Placental pericyte (primary cell): ENCODE measurements around the genes RNF7 and ATP1B3.

DNA sequence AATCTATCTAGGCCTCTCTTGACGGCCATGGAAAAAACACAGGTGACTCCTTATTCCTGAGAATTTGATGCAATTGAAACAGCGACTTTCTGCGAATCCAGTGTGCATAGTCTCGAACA lies 33.4 kb downstream of the ZBTB38 start:
- CAGE, long polyA plus RNA, result no peak

DNA sequence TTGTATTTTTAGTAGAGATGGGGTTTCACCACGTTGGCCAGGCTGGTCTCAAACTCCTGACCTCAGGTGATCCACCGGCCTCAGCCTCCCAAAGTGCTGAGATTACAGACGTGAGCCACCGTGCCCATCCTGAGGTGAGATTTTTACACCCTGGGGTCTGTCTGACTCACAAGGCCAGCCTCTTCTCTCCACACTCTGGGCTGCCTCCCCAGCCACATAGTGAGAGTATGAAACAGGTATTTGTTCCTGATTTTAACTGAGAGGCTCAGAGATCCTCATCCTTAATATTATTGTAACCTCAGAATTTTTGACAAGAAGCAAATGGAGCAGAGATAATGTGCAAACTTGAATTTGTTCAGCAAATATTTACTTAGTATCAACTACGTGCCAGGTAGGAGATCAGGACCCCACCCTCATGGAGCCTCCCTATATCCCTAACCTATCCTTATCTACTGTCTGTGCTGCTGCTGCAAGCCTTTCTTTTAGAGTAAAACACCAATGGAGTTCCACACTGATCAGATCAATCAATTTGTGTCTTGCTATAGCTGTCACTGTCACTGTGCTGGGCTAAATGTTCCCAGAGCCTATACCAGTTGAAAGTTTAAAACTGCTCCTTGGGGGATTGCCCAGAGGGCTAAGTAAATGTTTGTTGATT lies 41.0 kb downstream of the ZBTB38 start:
- CAGE, long polyA plus RNA, result no peak

DNA sequence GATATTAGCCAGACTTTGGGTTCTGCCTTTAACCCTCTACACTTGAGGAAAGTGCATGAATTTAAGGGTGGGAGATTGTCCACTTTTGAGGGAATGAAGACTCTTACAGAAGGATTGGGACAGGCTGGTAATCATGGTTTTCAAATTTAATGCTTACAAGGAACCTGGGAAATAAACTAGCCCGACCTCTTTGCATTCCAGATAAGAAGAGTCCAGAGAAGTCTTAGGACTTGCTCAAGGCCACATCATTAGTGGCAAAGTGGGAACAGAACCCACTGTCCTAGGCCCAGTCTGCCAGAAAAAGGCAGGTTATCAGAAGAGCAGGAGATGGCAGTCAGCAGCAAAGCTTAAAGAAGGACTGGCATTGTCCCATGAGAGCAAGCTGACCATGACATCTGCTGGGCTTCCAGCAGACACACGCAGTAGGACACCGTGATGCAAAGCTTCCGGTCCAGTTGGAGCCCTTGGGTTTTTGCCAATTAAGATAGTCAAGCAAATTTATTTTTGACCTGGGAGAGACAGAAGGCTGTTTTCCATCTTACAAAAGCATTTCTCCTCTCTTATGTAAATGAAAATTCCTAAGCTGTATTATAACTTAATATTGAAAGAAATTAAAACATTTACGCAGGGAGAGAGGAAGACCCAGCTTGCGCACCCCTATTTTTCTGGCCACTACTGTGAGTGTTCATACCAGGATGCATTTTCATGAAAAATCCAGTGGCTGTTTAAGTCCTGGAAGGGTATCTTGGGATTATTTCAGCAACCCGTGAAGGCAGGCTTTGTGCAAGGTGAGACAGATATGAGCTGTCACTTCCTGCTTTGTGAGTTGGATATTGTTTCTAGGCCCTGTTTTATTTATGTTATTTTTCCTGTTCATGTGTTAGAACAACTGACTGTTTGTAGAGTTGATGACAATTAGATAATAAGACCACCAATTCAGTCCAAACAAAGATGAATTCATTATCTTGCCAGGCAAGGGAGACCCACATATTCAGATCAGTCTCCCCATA lies 42.2 kb downstream of the ZBTB38 start:
- CAGE, long polyA plus RNA, result no peak

DNA sequence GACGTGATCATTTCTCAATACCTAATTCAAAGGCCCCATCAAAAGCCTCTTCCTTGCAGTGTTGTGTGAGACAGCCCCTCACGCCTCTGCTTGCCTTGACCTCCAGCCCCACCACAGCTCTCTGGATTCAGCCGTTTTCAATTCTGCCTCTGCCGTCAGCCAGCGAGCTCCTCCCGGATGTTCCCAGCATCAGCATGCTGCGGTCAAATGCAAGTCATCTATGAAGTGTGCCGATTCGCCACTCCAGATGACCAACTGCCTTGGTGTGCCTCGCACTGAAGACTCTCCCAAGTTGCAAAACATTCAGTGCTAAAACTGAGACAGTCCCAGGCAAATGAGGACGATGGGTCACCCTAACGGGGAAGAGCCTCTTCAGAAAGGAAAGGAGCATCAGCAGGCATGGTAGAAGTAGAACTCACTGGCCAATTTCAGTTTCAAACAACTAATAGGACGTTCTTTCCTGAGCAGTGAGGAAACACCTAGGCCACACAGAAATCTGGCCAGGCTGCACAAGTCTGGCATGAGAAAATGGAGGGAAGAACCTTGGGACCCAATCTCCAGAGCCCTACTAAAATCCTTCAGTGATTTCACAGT lies 30.5 kb upstream of the RASA2 start:
- CAGE, long polyA plus RNA, result no peak

DNA sequence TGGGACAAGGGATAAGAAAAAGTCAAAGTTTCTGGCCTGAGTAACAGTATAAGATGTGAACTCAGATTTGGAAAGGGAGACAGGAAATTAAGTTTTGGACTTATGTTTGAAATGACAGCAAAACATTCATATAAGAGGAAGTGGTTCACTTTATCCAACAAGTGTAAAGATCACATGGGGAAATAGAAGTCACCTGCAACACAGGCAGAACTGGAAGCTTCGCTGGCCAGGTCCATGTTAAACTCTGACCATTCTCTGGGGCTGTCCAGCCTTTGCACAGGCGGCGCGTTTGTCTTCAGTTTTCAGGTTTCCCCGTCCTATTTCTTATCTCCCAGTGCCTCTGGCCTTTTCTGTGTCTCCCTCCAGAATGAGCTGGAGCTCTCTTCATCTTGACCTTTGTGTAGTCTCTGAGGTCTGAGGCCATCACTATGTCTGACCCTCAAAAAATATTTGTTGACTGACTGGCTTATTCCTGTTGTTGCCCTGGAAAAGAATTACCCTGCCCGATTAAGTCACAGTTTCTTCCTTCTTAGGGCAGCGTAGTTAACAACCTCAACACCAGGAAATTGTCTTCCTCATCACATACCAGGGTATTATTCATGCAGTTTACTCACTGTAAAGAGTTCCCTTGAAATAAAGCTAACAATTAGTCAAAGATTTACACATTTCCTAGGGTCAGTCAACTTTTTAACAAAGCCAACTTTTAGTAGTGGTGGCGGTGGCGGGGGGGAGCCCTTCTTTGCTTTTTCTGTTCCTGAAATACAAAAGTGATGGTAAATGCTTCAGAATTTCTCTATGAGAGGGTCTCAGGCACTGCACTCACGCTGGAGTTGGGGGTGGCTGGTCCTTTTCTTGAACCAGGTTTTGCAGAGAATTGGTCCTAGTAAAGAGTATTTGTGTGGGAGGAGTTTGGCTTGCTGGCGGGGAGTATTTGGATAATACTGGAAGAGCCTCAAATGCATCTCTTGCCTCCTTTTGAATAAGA lies 908 bp upstream of the RASA2 start:
- CAGE, long polyA plus RNA, result no peak

GRCh38 chr3:141558003-141559230 lies 71.6 kb downstream of the RASA2 start:
- CAGE, long polyA plus RNA, result no peak

- CAGE, long polyA plus RNA, result no peak
These were observed at the start of gene RNF7 for GRCh38 chr3:141738152-141739193. TSS of gene RNF7 (plus strand) at chr3:141738298.

- CAGE, long polyA plus RNA, result no peak
These were observed 35.6 kb upstream of the ATP1B3 start for GRCh38 chr3:141840669-141841369.

GRCh38 chr3:141875890-141876947 lies at the start of gene ATP1B3:
TSS of gene ATP1B3 (plus strand) at chr3:141876643.
- CAGE, long polyA plus RNA, result no peak

DNA sequence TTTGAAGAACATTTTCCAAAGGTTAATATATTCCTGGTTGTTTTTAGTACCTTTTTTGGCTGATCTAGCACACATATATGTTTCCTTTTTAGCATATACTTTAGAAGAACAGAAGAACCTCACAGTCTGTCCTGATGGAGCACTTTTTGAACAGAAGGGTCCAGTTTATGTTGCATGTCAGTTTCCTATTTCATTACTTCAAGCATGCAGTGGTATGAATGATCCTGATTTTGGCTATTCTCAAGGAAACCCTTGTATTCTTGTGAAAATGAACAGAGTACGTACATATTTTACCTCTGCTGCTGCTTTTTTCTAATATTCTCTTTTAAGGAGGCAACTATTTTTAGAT lies 37.1 kb downstream of the ATP1B3 start:
- CAGE, long polyA plus RNA, result no peak

DNA sequence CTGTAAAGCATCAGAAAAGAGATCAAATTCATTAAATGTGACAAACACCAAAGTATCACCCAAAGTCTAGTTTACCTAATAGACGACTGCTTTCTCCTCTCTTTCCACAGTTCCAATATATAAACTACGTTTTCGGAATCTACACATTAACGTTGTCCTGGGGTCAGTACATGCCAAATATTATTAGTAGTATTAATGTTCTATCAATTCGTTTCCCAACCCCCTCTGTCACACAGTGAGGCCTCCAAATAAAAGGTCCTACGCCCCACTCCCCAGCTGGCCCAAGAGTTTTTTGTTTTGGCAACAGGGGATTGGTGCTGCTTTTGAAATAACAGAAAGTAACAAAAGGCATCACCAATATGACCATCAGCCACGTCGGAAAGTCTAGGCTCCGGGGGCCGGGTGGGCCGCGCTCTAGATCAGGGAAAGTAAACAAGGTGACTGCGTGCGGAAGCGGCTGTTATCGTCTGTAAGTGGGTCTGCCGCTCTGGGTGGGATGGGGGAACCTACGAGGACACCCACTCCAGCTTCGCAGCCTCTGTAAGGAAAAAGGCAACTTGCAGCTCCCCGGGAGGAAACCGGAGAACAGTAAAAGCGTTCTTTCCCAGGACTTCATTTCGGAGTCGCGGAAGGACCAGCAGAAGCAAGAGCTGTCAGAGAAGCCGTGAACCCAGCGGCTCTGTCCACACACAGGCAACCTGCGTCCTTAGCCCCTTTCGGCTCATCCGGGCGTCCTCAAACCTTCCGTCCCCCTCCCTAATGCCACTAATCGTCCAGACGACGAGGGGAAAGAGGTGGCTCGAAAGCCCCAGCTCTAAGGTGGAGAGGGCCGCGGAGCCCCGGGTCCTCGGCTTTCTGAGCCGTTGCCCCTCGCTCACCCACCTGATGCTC lies 604 bp downstream of the XRN1 start:
- CAGE, long polyA plus RNA, result no peak

DNA sequence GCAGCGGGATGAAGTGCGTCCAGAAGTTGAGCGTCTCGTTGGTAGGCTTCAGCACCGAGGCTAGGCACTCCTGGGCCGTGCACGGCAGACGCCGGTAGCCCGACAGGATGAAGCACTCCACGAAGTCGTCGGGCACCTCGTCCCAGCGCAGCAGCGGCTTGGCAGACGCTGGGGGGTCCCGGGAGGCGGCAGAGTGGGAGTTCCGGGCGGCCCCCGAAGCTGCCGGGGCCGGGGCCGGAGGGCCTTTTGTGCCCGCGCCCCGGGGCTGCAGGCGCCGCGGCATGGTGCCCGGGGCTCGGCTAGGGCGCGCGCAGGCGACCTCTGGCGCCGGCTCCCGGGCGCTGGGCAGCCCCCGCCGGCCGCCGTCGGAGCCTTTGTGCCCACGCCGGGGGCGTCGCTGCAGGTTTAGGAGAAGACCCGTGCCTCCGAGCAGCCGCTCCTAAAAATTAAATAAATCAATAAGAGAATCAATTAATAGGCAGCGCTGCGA lies 375 bp downstream of the PAQR9 start:
- CAGE, long polyA plus RNA, result no peak

- CAGE, long polyA plus RNA, result no peak
These were observed 627 bp upstream of the CHST2 start for GRCh38 chr3:143118778-143119510.

- CAGE, long polyA plus RNA, result no peak
These were observed 31.3 kb downstream of the CHST2 start for GRCh38 chr3:143150961-143151202.

DNA sequence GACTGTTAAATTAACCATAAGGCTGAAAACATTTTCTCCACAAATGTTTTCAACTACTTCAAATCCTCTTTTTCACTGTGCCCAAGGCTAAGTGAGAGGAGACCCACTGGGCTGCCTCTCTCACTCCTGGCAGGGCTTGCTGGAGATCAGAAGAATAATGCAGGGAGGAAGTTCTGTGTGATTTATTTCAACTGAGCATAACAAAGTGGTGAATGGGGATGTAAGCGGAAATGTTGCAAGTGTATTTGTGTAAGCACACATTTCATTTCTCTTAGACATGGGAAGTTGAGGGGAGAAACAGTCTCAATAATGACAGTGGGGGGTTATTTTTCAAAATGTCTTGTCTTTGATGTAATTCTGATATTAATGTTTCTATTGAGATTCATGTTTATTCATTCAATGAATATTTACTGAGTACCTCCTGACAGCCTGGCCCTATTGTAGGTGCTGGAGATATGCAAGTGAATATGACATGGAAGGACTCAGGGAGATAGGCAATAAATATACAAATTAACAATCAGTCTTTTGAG lies 247.4 kb downstream of the SLC9A9 start:
- CAGE, long polyA plus RNA, result no peak

DNA sequence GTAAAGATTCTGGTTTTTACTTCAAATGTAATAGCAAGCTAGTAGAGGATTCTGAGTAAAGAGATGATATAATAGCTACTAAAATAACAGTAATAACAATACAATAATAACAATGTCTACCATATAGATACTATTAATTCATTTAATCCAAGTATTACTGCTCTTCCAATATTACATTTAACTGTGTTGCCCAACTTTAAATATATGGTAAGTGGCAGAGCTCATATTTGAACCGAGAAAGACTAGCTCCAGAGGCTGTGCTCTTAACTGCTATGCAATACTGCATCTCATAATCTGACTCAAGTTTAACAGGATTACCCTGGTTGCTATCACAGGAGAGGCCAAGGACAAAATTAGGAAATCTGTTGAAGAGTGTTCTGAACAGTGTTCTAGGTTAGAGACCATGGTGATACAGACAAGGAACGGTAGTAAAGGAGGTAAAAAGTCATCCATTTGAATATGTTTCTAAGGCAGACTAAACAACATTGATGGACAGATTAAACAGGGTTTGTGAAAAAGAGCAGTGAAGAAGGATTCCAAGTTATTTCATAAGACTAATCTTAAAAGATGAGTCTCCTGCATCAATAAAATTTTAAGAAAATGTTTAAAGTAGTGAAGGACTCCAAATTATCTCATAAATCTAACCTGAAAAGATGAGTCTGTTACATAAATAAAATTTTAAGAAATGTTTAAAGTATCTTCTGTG lies 22.1 kb downstream of the PLOD2 start:
- CAGE, long polyA plus RNA, result no peak

DNA sequence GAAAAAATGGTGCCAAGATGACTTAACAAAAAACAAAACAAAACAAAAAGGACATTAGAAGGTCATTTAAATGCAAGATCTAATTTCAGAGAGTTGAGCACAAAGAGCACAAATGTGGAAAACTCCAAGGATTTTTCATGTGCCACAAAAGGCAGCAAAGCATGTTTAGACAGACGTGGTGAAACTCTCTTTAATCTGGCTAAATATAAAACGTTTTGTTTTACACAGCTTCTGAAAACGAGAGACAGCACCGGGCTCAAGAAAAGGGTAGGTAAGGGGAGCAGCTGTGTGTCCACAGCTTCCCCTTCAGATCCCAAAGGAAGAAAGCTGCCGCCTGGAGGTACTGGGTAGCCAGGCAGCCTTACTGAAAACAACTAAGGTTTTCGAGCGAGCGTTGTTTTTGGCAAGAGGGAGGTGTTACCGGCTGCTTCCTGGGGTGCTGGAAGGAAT lies 953 bp downstream of the PLOD2 start:
- CAGE, long polyA plus RNA, result no peak

DNA sequence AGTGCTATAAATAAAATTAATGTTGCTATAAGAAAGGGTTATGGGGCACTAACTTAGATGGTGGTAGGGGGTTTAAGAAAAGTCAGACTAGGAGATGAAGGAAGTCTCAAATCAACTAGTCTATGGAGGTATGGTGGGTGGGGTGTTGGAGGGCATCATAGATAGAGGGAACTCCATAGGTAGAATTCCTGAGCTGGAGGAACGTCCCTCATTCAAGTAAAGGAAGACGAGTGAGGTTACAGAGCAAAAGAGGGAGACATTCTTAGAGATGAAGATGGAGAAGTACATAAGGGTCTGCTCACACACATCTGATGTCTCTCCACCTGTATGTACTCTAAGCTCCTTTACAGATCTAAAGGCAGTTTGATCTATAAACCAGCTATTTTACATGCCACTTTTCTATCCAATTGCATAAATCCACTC lies 1.5 kb downstream of the PLSCR1 start:
- CAGE, long polyA plus RNA, result no peak

DNA sequence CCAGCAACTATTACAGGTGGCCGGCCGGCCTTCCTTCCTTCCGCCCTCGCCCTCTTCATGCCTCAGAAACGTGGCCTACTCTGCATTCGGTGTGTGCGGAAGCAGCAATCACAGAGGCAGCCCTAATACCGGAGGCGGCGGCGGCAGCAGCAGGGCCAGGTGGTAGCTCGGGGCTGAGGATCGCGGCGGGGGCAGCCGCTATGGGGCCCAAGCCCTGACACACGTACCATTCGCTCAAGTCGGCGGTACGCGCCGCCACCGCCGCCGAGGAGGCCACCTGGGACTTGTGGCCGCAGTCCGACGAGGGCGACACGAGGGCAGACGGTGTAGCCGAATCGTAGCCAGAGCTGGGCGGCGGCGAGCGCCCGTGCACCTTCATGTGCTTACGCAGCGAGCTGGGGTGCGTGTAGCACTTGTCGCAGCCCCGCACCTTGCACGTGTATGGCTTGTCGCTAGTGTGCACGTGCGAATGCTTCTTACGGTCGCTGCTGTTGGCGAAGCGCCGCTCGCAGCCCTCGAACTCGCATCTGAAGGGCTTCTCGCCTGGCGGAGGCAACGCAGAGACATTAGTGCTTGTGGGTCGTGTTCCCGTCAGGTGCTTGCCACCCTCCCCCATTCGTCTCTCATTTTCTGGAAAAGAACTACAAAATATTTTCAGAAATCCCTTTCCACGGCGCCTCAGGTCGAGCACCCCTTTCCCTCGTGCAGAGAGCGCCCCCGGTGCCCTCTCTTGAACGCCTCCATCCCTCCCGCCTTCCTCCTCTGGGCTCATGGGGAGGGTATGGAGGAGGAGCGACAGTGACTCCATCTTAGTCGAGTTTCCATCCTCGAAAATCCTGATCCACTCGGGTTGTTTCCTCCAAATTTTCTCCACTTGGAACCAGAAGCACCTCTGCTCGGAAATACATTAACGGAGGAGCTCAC lies 15.4 kb downstream of the ZIC4 start:
- CAGE, long polyA plus RNA, result no peak

DNA sequence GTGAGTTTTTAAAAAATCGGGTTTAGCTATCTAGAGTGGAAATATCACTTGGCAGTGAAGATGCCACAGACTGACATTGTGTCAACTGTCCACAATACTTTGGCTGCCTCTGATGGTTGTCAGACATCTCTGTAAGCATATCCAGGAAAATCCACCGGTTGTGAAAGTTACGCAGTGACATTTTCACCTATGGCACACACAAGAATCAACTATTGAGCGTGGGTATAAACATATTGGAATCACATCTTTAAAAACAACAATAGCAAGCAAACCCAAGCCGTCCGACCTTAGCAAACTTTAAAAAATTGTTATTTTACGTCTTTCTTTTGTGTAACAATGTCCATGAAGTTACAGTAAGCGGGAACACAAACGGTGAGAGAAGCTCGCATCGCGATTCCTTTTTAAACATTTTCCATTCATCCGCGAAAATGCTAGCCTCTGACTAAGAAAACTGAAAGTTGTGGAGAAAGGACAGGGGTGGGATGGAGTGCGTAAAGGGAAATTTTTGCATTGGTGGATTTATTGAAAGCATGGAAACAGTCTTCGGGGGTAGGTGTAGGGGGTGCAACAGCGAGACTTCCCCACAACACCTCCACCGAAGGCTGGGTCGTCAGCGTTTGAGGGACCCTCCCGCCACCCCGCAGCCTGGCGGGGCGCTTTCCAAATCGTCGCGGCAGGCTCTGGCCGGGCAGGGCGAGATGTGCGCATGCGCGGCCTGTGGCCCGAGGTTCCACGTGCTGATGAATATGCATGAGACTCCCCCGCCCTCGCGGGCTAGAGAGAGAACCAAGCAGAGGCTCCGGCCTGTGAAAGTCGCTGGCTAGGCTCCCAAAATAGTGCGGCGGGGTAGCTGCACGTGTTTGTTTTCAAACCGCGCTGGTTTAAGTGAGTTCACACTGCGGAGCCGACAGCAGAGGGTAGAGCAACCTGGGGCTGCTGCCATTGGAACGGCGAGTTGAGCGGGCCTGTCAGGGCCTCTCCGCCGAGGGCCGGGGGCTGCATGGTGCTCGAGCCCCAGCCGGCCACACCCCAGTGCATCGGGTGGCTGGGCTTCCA lies 9.7 kb downstream of the ZIC1 start:
- CAGE, long polyA plus RNA, result no peak